ENCODE measurements around a stretch of chr4.

- PRO-cap, result no peak
- RRBS, result no CpG with 5 or more reads among the region's 41 CpGs
These were observed 27.7 kb downstream of the CTBP1 start for GRCh38 chr4:1220990-1221815.

GRCh38 chr4:1241229-1241718 lies 7.7 kb downstream of the CTBP1 start:
- PRO-cap, result unidirectional peak, plus-strand start at chr4:1241577
- RRBS, result 94% methylated on average over 7 of the region's 29 CpGs

DNA sequence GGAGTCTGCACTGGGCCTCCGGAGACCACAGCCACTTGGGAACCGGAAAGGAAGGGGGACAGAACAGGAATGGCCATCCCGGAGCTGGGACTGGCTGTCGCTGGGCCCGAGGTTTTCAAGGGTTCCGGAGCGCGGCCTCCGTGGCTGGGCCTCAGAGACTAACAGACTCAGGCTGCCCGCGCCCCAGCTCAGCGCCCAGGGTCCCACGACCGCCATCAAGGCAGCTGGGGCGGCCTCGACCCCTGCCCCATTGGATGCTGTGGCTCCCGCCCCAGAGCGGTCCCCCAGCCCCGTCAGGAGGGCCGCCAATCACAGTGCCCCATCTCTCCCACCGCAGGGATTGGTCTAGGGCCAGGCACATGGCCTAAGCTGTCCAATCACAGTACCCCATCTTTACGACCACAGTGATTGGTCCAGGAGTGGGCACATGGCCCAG lies 105.2 kb upstream of the NKX1-1 start:
- PRO-cap, result no peak
- RRBS, result 97% methylated on average over 5 of the region's 22 CpGs

- PRO-cap, result no peak
- RRBS, result 95% methylated on average over 6 of the region's 39 CpGs
These were observed 2.7 kb downstream of the TMEM129 start for GRCh38 chr4:1717954-1719232.

DNA sequence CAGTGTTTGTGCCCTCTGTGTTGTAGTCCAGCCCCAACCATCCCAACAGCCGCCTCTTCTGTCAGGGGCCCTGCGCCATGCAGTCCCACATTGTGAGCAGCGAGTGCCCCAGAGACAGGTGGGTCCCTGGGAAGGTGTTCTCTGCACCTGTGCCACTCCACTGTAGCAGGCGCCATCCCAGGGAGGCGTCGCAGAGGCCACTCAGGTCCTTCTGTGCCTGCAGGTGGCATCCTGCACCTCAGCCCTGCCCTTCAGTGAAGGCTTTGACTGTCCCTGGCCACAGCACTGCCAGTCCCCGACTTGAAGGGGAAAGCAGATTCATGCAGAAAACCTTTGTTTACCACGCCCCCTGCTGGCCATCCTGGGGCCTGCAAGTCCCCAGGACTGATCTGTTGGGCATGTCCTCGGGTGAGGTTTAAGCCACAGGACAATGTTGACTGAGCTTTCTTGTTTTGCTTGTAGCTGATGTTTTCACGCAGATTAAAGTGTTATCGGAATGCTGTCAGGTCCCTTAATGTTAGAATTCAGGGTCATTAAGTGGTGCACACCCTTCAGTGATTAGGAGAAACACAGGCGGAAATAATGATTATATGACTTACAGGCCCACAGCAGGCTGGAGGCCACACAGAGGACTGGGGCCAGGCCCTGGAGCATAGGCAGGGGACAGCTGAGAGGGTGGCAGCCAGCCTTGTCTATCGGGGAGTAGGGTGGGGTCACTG lies 4.9 kb downstream of the TACC3 start:
- PRO-cap, result no peak
- RRBS, result no CpG with 5 or more reads among the region's 13 CpGs

GRCh38 chr4:1805208-1805560 lies 12.1 kb downstream of the FGFR3 start:
- PRO-cap, result no peak
- RRBS, result no CpG with 5 or more reads among the region's 17 CpGs

- PRO-cap, result no peak
- RRBS, result no CpG with 5 or more reads among the region's 7 CpGs
These were observed 26.2 kb downstream of the FGFR3 start for GRCh38 chr4:1819346-1819644.

DNA sequence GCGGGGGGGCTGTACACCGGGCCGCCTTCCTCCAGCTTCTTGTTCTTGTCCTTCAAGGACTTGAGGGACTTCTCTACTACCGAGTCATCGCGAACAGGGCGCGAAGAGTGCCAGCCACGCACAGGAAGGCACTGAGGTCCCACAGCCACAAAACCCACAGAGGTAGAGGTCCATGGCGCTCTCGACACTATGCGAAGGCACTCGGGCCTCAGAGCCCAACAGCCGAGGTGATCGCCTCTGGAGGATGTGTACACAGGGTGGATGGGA lies 14.5 kb downstream of the LETM1 start:
- PRO-cap, result no peak
- RRBS, result no CpG with 5 or more reads among the region's 15 CpGs

- PRO-cap, result no peak
- RRBS, result no CpG with 5 or more reads among the region's 51 CpGs
These were observed 6.3 kb upstream of the LETM1 start for GRCh38 chr4:1861762-1863122.

GRCh38 chr4:1991328-1992323 lies 17.1 kb downstream of the NELFA start:
- PRO-cap, result no peak
- RRBS, result 94% methylated on average over 14 of the region's 36 CpGs

DNA sequence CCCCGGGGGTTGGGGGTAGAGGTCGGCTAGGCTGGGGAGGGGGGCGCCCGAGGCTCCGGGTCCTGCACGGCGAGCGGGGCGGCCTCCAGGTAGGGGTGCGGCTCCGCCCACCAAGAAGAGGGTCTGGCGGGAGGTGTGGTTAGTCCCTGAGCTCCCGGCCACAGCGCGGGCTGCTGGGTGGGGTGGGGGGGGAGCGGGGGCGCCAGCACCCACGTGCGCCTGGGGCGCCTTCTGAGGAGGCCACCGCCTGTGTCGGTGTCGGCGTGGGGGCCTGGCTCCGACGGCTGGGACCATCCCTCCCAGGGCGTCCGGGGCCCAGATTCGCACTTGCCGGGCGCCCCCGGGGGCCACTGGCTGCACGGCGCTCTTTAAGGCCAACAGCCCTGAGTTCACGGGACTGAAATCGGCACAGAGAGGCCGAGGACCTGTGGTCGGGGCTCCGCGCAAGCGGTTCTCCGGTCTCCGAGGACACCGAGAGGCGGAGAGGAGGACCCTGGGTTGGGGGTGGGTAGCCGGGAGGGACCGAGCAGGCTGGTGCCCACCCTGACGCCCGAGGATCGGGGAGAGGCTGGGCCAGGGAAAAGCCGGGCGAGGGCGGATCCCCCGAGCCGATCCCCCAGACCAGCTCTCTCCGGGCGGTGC lies 707 bp upstream of the C4orf48 start:
- PRO-cap, result no peak
- RRBS, result 35% methylated on average over 33 of the region's 57 CpGs

GRCh38 chr4:2141540-2142845 lies 82.9 kb downstream of the NAT8L start:
- PRO-cap, result no peak
- RRBS, result no CpG with 5 or more reads among the region's 17 CpGs

- PRO-cap, result no peak
- RRBS, result 37% methylated on average over 5 of the region's 20 CpGs
These were observed 8.3 kb upstream of the MXD4 start for GRCh38 chr4:2270138-2270741.

GRCh38 chr4:2393432-2394051 lies 24.9 kb downstream of the ZFYVE28 start:
- PRO-cap, result no peak
- RRBS, result 56% methylated on average over 7 of the region's 19 CpGs

DNA sequence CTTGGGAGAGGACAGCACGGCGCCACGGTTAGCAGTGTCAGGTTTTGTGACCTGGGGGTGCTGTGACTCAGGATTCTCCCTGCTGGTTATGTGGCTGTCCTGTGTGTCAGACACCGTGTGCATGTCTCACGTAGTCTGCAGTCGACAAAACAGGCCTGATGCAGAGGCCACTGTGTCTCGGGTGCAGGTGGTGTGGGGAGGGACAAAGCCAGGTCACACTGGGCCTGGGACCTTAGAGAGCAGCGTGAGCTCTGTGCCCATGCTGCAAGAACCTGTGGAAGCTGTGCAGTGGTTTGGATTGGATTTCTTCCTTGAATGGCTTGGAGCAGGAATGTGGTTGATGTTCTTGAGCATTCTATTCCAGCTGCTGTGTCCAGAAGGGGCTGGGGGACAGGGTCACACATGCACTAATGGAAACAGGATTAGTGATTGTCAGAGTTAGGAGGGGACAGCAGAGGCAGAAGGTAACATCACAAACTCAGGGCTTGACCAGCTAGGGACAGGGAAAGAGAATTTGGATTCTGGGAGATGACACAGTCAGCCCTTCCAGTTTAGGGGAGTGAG lies 33.9 kb downstream of the TNIP2 start:
- PRO-cap, result no peak
- RRBS, result no CpG with 5 or more reads among the region's 8 CpGs

GRCh38 chr4:2819646-2820037 lies 24.0 kb upstream of the ADD1 start:
- PRO-cap, result no peak
- RRBS, result no CpG with 5 or more reads among the region's 3 CpGs

DNA sequence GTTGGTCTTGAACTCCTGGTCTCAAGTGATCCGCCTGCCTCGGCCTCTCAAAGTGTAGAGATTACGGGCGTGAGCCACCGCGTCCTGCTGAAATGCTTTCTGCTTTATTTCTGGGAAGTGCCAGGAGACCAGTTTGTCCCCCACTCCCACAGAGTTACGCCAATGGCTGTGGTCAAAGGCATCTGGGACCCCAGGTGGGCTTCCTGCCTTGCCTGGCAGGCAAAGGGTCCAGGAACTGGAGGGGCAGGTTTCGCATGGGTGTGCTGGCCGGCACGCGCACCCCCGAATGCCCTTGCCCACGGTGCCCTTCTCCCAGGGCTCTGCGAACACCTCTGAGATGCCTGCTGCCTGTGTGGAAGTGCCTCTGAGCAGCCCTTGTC lies 13.1 kb upstream of the ADD1 start:
- PRO-cap, result no peak
- RRBS, result no CpG with 5 or more reads among the region's 14 CpGs

- PRO-cap, result no peak
- RRBS, result 95% methylated on average over 6 of the region's 31 CpGs
These were observed 5.0 kb upstream of the MFSD10 start for GRCh38 chr4:2939321-2940249.

GRCh38 chr4:2968254-2969015 lies 5.1 kb downstream of the GRK4 start:
- PRO-cap, result unidirectional peak, plus-strand start at chr4:2968698
- RRBS, result no CpG with 5 or more reads among the region's 9 CpGs

- PRO-cap, result no peak
- RRBS, result no CpG with 5 or more reads among the region's 5 CpGs
These were observed 56.6 kb upstream of the MSANTD1 start for GRCh38 chr4:3192197-3192858.